Cardiac muscle cell (in vitro differentiated cells and primary cell): Measurements from ENCODE around the gene TARS1.

- RAMPAGE, long total RNA: no peak
- RRBS: no CpG with 5 or more reads among the region's 6 CpGs
These were observed 1089.2 kb upstream of the H3Y1 start for GRCh38 chr5:18744886-18745297.

GRCh38 chr5:25119630-25119966 is 474.8 kb upstream of the CDH10 start:
- RAMPAGE, long total RNA: no peak
- RRBS: no CpG with 5 or more reads among the region's 7 CpGs

GRCh38 chr5:25190437-25191062 is 545.8 kb upstream of the CDH10 start:
- RAMPAGE, long total RNA: no peak
- RRBS: 93% methylated on average over 11 of the region's 61 CpGs

GRCh38 chr5:28927399-28927773 is 1889.0 kb upstream of the CDH9 start:
- RAMPAGE, long total RNA: no peak
- RRBS: 39% methylated on average over 6 of the region's 33 CpGs

DNA sequence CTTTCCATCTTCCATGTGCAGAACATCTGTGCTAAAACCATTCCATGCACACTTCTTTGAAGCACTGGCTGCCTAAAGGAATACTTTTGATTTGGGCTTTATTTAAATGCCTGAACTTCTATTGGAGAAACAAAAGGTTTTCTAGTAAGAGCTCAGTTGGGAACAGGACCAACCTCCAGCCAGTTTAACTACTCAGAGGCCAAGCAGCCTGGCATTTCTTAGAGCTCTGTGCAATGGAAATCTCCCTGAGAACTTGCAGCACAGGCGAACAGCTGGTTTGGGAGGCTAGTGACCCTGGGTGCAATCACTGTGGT is 1.1 kb upstream of the CDH6 start:
- RAMPAGE, long total RNA: no peak
- RRBS: no CpG with 5 or more reads among the region's 1 CpG

DNA sequence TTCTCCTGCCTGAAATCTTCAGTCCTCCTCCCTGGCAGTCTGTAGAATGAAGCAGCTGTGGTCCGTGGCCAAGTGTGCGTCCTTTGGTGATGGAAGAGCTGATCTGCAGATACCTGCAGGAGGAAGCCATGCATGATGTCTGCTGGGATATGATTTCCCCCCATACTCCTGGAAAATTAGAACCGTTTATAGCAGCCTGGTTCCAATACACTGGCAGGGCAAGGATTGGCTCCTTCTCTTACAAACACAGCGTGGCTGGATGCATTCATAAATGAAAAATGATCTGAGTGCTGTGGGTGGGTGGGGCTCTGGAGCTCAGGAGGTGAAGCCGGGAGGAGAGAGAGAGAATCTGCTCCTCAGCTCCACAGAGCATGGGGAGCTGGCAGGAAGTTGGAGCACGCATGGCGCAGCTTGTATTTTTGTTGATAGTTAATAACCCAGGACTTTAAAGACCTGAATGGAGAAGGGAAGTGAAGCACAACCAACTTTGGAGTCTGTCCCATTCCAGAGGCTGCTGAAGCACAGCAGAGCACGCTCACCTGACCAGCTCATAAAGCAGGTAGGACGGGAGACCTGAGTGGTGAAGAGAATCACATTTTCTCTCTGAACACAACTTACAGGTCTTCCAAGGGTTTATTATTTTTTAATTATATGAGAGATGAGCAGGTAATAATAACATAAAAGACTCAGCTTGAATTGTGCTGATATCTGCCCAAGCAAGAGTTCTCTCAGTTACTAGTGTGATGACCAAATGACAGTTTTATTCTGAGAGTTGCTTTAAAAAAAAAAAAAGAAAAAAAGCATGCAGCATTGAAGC is 238.1 kb downstream of the GOLPH3 start:
- RAMPAGE, long total RNA: no peak
- RRBS: no CpG with 5 or more reads among the region's 9 CpGs

DNA sequence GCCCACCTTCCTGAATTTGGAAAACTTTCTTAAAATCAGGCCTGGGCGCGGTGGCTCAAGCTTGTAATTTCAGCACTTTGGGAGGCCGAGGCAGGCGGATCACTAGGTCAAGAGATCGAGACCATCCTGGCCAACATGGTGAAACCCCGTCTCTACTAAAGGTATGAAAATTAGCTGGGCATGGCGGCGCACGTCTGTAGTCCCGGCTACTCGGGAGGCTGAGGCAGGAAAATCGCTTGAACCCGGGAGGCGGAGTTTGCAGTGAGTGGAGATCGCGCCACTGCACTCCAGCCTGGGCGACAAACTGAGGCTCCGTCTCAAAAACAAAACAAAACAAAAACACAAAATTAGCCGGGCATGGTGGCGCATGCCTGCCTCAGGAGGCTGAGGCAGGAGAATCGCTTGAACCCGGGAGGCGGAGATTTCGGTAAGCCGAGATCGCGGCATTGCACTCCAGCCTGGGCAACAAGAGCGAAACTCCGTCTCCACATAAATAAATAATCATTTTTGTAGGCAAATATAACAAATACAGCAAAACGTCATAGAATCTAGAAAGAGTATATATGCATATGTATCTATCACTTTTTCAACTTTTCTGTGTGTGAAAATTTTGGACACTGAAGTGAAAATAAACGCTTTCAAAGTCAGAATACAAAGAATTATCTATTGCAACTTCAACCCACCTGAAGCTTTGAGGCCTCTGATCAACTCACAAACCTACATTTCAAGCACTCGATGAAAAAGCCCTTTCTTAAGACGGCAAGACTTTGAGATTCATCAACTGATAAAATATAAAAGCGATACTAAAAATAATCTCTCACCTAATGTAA is 1.5 kb downstream of the GOLPH3 start:
- RAMPAGE, long total RNA: no peak
- RRBS: 2% methylated on average over 2 of the region's 34 CpGs

- RAMPAGE, long total RNA: no peak
- RRBS: 1% methylated on average over 15 of the region's 38 CpGs
These were observed 417 bp downstream of the GOLPH3 start for GRCh38 chr5:32173780-32174024.

DNA sequence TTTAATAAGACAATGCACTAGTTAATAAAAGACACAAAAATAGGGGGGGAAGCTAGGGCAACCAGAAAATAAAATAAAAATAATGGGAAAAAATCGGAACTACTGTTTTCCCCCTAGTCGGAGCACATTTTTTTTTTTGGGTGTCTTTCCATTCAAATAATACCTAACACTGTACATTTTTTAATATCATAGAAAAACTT is 42.6 kb upstream of the MTMR12 start:
- RAMPAGE, long total RNA: no peak
- RRBS: no CpG with 5 or more reads among the region's 2 CpGs

- RAMPAGE, long total RNA: no peak
- RRBS: no CpG with 5 or more reads among the region's 5 CpGs
These were observed 49.4 kb downstream of the ZFR start for GRCh38 chr5:32395055-32395560.

- RAMPAGE, long total RNA: no peak
- RRBS: no CpG with 5 or more reads among the region's 2 CpGs
These were observed 67.2 kb upstream of the ZFR start for GRCh38 chr5:32511886-32512085.

GRCh38 chr5:32538013-32538615 is 47.2 kb upstream of the SUB1 start:
- RAMPAGE, long total RNA: no peak
- RRBS: no CpG with 5 or more reads among the region's 7 CpGs

DNA sequence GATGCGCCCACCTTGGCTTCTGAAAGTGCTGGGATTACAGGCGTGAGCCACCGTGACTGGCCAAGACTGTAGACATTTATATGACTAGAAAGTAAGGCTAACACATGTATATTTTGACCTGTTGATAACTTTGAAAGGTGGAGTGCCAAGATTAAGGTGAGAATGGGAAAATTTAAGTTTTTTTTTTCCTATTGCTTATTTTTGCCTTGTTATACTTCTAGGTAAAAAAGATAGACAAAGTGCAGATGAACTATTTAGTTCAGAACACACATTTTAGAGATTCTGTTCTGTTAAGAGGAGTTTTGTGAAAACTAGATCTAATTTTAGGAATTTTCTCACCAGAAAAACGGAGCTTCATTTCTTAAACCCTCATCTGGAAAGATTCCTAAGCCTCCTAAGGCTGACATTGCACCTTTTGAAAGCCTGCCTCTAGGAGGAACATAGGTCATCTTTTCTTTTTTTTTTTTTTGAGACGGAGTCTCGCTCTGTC is 7.9 kb downstream of the SUB1 start:
- RAMPAGE, long total RNA: no peak
- RRBS: no CpG with 5 or more reads among the region's 6 CpGs

GRCh38 chr5:32713289-32714546 is 2.6 kb downstream of the NPR3 start:
- RAMPAGE, long total RNA: no peak
- RRBS: 8% methylated on average over 30 of the region's 73 CpGs

DNA sequence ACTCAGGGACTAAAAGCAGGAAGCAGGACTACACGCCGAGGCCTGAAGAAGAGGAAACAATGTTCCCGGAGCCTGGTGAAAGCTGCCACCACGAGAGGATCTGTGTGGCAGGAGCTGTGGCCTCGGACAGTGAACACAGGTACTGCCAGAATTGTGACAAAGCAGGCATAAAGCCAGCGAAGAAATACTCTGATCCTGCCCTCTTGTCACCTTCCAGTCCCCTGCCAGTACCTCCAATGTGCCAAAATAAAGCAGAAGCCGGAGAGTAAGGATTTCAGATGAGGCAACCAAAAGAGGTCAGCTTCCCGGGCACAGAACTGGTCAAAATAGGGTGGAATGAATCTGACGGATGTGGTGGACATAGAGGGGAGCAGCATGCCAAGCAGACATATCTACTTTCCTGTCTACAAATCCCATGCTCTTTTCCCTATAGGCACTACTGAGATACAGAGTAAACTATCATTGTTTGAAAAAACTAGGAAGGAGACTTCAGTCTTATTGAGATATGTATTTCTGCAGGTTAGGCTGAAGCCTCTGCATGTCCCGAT is 211.5 kb upstream of the TARS1 start:
- RAMPAGE, long total RNA: no peak
- RRBS: no CpG with 5 or more reads among the region's 10 CpGs

DNA sequence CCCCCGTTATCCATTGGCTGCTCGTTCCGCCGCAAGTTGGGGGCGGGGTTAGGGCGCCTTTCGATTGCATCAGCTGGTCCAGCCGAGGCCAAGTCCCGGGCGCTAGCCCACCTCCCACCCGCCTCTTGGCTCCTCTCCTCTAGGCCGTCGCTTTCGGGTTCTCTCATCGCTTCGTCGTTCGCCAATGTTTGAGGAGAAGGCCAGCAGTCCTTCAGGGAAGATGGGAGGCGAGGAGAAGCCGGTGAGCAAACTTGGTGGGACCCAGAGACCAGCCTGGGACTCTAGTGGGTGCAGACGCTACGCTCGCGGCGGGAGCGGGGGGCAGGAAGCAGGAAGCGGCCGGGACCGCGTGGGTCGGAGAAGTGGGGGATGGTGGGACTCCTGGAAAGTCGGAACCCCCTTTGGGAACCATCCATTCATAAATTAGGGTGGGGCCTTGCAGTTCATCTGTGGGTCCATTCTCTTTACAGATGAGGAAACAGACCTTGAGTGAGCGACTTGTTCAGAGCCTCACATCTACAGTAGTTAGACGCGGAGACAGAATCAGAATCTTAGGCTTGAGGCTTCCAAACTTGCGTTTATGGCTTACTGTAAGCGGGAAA is at the start of gene TARS1:
Gene TARS1 (plus strand): TSS at position 63 of the 602 bp plus-strand sequence.
- RAMPAGE, long total RNA: start-site peak on the plus strand centred at position 107 of the sequence, 64 bp wide, 824 and 890 reads in 2 replicates
- RRBS: 6% methylated on average over 6 of the region's 37 CpGs

DNA sequence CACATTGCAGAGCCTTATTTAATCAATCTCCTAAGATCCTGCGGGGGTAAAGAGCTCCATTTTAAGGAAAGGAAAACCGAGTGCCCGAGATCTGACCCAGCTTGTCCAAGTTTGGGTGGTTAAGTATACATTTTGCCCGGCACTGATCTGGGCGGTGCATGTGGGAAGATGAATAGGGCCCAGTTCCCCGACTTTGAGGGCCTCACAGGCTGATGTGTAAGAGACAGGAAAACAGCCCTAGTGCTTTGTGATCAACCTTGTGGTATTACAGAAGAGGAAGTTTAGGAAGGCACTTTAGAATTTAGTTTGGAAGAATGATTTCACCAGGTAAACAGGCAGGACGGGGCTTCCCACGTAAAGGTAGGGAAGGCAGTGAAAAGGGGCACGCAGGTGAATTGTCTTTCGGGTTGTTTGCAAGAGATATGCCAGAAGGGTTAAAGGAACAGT is 763 bp downstream of the TARS1 start:
- RAMPAGE, long total RNA: no peak
- RRBS: no CpG with 5 or more reads among the region's 10 CpGs

GRCh38 chr5:33890834-33891085 is 1.0 kb downstream of the ADAMTS12 start:
- RAMPAGE, long total RNA: no peak
- RRBS: no CpG with 5 or more reads among the region's 3 CpGs

- RAMPAGE, long total RNA: no peak
- RRBS: no CpG with 5 or more reads among the region's 5 CpGs
These were observed 16.9 kb downstream of the C1QTNF3 start for GRCh38 chr5:34026098-34026536.

DNA sequence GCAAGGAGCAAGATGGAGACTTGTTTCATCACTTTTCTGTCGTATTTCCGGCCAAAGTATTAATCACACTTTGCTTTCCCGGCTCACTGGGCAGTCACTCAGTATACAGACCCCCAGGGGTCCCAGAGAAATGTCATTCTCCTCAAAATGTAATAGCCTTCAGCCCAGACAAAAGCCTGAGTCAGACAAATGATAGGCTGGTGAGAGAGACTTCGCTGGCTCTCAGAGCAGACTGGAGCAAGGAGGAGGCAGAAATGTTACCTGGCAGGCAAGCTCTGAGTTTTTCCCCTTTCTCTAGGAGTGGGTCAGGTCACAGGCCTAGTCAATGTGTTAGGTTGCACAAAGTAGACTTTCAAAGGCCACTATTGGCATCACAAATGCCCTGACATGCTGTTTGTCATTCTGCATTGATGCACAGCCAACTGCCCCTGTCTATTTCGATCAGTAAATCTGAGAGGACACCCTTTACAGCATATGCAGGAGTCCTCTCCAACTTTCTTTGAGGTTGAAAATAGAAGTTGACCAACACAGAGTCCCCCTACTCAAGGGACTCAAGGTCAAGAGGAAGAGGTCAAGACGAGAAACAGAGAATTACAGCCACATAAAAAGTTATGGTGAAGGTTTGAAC is 15.5 kb upstream of the C1QTNF3 start:
- RAMPAGE, long total RNA: no peak
- RRBS: no CpG with 5 or more reads among the region's 6 CpGs